ENCODE data around the genes SENP7 and MYH15.

- RRBS, result no CpG with 5 or more reads among the region's 9 CpGs
Observed at GRCh38 chr3:100697099-100697663, 12.1 kb upstream of the TFG start.

GRCh38 chr3:100710321-100711167, 1.2 kb downstream of the TFG start:
- RRBS, result no CpG with 5 or more reads among the region's 14 CpGs

DNA sequence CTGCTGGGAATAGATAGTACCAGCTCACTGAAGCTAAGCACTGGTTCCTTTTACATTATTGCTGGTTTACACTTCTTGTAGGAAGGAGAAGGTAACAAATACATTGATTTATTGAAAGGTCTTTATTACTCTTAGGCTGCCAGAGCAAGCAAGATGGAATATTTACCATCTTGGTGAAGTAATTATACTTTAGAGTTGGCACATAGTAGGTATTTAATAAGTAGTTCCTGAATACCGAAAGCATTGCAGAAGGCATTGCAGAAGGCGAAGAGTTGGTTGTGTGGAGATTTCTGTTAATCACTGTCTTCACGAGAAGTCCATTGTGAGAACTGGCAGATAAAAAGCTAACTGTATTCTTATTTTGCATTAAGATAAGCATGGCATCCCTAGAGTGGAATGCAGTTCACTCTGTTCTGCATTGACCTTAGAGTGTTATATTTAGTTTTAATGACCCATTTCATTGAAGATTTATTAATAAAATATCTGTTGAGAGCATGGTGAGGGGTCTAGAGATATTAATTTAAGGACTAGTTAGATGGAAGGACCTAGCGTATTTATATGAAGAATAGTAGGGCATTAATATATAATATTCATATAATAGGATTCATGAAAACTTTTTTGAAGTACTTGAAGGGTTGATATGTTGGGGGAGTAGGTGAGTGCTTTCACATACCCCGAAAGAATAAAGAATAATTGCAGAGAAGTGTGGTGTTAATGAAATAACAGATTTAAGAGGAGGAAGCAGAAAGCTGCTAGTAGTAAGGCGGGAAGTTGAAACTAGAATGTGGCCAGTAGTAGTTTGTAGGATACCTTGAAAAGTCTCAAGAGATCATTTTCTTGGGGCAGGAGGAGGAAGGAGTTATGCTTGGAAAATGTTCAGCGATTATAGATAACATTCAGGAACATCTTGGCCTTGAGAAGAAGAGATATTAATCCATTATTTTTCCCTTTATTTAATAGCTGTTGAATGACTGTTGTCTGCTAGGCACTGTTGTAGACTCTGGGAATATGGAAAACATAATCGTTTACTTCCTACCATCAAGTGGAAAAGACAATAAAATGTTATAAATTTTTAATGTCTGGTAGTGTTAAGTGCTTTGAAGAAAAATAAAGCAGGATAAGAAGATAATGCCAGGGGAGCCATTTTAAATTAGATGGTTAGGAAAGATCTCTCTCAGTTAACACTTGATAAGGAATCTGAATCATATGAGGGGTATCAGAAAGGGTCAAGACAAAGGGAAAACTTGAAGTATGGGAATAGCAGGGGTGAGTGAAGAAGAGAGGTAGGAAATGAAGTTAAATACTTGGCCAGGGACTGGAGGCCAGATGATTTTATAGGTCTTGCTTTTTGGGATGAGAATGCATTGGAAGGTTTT, 2.9 kb downstream of the TFG start:
- RRBS, result no CpG with 5 or more reads among the region's 8 CpGs

DNA sequence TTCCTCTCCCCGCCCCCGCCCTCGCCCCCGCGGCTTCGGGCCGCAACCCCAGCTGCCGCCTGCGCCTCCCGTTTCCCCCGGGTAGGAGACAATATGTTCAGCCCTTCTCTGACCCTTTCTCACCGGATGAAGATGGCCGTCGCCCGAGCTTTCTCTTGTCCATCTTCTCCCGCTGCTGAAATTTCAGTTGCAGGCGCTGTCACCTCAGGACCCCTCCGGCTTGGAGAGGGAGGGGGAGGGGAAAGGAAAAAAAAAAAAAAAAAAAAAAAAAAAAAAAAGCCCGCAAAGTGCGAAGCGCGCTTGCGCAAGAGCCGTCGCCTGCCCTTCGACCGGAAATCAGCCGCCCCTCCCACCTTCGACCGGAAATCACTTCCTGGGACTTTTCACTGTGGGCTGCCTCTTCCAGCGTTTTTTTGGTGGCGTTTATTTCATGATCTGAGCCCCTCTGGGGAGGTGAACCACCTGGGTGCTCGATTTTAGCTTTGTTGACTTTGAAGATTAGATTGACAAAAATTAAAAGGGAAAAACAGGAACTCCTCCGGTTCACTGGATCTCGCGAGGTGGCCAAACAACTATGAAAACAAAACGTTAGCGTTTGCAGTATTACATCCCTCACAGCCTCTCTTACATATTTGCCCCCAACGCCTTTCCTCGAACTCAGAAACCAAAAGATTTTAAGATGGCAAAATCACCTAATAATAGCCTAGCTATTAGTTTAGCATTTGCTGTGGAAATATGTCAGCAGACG, at the start of gene SENP7:
Gene SENP7 (minus strand): TSS at position 245 of the 748 bp plus-strand sequence.
- RRBS, result 3% methylated on average over 10 of the region's 41 CpGs

DNA sequence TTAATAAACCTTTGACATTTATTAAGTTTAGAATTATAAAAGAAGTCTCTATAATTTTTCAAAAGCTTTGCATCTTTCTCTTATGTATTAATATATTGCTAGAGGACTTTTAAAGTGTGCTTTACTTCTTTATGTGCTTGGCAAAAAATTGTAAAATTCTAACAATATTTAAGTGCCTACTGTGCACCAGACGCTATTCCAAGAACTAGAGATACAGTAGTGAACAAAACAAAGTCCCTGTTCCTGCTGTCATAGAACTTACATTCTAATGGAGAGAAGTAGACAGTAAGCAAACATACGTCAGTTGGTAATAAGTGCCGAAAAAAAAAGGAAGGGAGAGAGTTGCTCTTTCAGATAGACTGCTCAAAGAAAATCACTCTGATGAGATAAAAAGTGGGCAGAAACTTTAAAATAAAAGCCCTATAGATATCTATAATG, 4.9 kb upstream of the SENP7 start:
- RRBS, result no CpG with 5 or more reads among the region's 3 CpGs

DNA sequence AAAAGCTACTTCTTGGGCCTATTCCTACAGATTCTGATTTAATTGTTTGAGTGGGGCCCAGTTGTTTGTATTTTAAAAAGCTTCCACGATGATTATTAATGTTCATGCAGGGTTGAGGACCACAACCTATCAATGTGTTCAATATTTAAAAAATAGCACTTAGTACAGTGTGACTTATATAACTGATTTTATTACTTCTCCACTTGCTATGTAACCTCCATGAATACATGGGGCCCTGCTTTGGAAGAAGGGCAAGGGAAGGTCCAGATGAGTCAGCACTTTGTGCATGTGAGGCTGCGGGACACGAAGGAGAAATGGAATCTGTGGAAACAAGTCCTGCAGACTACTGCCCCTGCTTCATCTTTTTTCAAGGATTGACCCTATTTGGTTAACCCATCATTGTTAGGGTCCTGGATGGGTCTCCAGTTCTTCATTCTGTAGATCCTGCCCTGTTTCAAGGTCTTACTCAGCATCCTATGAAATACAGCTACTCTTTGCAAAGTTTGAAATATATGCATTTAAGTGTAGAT, 1.6 kb downstream of the NXPE3 start:
- RRBS, result no CpG with 5 or more reads among the region's 3 CpGs

- RRBS, result no CpG with 5 or more reads among the region's 4 CpGs
Observed at GRCh38 chr3:101791728-101792472, 12.9 kb downstream of the NXPE3 start.

GRCh38 chr3:104160435-104160915, 1206.2 kb upstream of the ALCAM start:
- RRBS, result 82% methylated on average over 2 of the region's 9 CpGs

GRCh38 chr3:104547925-104548236, 818.8 kb upstream of the ALCAM start:
- RRBS, result no CpG with 5 or more reads among the region's 2 CpGs

DNA sequence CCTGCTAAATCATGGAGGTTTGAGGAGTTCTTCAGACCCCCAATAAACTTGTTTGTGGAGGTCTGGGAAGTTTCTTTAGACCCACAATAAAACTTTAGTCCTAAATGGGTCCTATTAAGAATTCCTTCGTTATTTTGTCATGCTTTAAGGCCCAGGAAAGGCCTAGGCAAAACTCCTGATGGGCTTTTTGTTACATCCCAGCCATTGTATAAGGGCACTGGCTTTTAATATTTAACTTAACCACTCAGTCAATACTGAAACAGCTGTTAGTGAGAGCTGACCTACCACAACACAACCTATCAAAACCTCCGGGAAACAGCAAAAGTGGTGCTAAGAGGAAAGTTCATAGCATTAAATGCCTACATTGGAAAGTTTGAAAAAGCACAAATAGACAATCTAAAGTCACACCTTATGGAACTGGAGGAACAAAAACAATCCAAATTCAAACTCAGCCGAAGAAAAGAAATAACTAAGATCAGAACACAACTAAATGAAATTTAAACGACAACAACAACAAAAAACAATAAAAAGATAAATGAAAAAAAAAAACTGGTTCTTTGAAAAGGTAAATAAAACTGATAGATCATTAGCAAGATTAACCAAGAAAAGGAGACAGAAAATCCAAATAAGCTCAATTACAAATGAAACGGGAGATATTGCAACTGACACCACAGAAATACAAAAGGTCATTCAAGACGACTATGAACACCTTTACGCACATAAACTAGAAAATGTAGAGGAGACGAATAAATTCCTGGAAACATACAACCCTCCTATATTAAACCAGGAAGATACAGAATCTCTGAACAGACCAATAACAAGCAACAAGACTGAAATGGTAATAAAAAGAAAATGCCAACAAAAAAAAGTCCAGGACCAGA, 39.7 kb downstream of the ALCAM start:
- RRBS, result no CpG with 5 or more reads among the region's 8 CpGs

DNA sequence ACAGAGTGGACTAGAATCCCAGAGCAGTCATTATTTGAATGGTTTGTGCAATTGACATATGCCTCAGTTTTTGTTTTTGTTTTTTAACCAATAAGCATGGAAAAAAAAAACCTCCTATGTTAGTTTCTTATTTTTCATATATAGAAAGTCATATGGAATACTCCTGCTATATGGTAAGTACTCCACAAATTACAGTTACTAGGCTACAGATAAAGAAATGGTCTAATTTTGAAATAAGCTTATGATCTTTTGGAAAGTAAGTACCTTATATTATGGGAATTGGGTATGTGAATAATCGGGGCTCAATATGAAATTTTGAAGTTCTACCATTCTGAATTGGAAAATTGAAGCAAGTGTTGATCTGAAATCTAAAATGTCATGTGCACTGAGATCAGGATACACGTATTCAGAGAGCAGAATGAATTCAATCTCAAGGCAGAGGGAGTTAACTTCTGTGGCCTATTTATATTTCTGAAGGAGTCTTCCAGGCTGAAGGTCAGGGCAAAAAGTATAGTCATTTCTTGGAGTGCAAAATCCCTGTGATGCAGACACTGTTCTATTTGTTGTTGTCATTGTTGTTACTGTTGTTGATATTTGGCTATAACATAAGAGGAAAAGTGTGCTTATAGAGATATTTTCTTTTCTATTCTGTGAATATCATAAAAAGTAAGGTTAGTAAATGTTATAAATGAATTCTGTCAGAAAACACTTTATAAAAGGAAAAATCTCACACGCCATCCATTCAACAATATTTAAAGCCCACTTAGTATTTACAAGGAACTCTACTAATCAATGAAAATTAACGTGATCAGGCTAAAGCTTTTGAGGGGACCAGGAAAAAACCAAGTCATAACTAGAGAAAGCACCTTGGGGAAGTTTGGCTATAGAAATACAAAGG, 72.9 kb downstream of the ALCAM start:
- RRBS, result no CpG with 5 or more reads among the region's 4 CpGs

- RRBS, result no CpG with 5 or more reads among the region's 6 CpGs
Observed at GRCh38 chr3:105823744-105824825, 44.7 kb downstream of the CBLB start.

- RRBS, result no CpG with 5 or more reads among the region's 2 CpGs
Observed at GRCh38 chr3:105830255-105830702, 38.5 kb downstream of the CBLB start.

GRCh38 chr3:105867224-105867716, 1.5 kb downstream of the CBLB start:
- RRBS, result no CpG with 5 or more reads among the region's 9 CpGs

GRCh38 chr3:107904670-107905152, 186.1 kb downstream of the CD47 start:
- RRBS, result no CpG with 5 or more reads among the region's 6 CpGs

DNA sequence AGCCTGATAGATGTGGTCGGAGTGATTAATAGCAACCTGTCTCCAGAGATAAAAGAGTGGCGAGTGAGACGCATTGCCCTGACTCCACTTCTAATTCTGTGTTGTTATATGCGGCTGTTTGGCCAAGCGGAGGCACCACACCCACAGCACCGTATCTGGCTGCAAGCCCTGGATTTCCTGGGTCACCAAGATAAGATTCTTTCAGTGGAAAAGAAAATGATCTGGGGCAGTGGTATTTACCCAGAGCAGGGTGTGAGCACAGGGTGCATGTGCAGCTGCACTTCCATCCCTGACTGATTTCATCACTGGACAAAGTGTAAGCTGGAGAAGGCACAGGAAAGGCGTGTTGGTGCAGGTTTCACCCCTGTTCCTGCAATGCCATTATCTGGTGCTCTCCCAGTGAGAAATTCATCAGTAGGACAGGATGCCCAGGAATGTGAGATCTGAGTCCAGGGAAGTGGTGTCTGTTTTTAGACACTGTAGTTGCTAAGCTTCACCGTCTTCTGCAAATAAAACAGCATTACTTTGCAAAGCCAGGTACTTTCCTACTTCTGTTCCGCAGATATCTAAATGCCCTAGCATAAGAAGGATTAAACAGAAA, 84.6 kb downstream of the CD47 start:
- RRBS, result no CpG with 5 or more reads among the region's 9 CpGs

GRCh38 chr3:108124409-108125156, 33.8 kb upstream of the CD47 start:
- RRBS, result no CpG with 5 or more reads among the region's 10 CpGs

DNA sequence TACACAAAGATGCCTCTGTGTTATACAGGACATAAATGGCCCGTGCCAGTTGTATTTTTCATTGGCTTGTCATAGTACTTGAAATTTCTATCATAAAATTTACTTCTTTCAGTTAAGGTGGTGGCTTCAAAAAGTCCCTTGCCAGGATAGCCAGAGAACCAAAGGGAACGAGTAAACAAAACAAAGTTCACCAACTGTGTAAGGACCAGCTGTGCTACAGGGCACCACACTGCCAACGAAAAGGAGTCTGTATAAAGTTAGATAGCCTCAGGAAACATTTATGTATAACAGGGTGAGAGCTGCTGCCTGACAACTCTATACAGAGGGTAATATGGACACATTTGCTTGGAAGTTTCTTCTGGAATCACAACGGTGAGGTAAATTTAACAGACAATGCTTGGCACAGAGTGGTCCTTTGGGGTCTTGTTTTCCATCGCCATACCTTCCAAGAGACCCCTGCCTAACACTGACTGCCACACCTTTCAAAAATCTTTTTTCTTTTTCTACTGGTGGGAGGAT, 103.5 kb downstream of the MYH15 start:
- RRBS, result no CpG with 5 or more reads among the region's 5 CpGs

GRCh38 chr3:108510380-108510970, at the start of gene MYH15:
Gene MYH15 (minus strand): TSS chr3:108510596.
- RRBS, result no CpG with 5 or more reads among the region's 3 CpGs

Measured in AG04449 (cell line).